Ishikawa (cell line): ENCODE measurements around the genes SLCO1A2, SPX, KCNJ8 and ETNK1.

DNA sequence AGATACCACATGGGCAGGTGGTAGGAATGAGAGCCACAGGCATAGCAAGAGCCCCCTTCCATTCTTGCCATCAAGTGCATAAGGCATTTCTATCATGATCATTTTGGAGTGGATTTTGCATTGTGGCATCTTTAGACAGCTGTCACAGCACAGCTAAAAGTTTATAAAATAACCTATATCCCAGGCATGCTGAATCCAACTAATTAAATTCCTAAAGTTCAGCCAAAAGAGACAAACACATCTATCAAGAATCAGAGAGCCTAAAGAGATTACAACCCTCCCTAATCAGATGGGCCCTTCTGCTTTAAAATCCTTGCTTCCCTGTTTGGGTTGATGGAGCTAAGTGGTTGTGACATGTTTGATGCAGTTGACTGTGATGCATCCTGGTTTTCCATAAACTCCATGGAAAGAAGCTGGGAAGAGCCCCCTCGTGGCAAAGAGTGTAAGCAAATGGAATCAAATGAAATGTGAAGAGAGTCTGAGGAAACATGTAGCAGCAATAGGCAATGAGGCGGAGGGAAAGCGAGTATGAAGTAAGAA, 70.6 kb upstream of the SLCO1C1 start:
- RRBS, result no CpG with 5 or more reads among the region's 3 CpGs

DNA sequence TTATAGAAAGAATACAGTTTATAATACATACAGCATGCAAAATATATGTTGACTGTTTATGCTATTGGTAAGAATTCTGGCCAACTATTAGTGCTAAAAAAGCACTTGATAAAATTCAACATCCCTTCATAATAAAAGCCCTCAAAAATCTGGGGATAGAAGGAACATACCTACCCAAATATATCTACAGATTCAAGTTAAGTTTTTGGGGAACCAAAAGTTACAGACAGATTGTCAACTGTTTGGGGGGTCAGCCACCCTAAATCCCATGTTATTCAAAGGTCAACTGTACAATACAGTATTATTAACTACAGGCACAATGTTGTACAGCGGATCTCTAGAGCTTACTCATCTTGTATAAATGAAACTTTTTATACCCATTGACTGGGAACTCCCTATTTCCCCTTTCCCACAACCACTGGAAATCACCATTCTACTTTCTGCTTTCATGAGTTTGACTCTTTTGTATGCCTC, 57.6 kb downstream of the SLCO1B3 start:
- RRBS, result no CpG with 5 or more reads among the region's 1 CpG

DNA sequence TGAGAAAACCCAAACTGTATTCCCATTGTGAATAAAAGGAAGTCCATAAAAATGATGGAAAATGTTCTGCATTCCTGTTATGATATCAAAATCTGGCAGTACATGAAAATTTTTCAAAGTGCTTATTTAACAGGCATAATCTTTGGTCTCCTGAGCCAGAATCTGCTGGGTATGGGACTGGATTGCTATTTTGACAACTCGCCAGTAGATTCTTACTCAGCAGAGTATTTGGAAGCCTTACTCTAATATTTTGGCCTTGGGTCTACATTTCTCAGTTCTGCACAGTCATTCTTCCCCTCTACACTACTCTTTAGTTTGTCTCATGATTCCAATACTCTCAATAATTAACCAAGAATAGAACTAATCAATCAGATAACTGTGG, 1.1 kb upstream of the SLCO1B1 start:
- RRBS, result no CpG with 5 or more reads among the region's 1 CpG

- RRBS, result no CpG with 5 or more reads among the region's 1 CpG
These were observed at the start of gene SLCO1A2 for GRCh38 chr12:21334652-21335089. TSS of gene SLCO1A2 (minus strand) at chr12:21334917.

DNA sequence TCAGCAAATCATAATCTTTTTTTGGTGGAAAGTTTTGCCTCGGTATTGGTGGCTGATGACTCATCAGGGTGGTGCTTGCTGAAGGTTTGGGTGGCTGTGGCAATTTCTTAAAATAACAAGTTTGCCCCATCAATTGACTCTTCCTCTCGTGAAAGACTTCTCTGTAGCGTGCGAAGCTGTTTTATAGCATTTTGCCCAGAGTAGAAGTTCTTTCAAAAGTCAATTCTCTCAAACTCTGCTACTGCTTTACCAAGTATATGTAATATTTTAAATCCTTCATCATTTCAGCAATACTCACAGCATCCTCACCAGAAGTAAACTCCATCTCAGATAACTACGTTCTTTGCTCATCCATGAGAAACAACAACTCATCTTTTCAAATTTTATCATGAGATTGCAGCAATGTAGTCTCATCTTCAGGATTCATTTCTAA, 19.1 kb downstream of the PYROXD1 start:
- RRBS, result no CpG with 5 or more reads among the region's 5 CpGs

DNA sequence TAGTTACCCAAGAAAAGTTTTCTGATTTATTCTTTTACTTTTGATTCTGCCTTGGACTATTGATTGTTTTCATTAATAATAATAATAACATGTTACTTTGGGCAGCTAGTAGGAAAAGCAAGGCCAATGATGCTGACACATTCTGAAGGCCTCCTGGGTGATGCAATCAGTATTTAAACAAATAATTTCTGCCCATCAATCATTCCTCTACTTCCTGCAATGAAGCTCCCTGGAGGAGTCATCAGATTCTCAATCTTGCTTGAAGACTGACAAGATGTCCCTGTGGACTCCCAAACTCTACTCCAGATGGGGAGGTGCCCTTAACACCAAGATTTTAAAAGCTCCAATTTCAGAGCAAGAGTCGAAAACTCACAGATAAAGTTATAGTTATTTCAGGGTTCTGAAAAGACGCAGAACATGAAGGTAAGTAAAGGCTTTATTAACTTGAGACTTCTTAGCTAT, at the start of gene SPX:
Gene SPX, plus strand, starts transcription at position 241 of the 462 bp plus-strand sequence.
- RRBS, result no CpG with 5 or more reads among the region's 2 CpGs

- RRBS, result no CpG with 5 or more reads among the region's 15 CpGs
These were observed 904 bp downstream of the LDHB start for GRCh38 chr12:21656644-21657232.

DNA sequence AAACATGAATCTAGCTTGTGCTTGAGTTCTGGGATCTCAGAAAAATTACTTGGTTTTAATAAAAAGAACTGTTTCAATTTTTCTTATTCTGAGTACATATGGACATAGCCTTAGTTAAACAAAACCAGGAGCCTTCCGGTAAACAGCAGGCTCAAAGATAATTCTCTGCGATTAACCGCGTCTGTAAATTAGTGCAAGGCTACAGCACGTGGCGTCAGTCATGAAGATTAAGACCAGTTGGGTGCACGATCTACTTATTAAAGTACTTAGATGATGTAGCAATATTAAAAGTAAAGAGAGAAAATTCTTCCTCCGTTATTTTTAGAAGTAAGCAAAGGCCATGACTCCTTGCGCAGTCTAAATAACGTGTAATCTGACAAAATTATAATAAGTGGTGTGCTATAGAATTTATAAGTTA, 677 bp downstream of the KCNJ8 start:
- RRBS, result no CpG with 5 or more reads among the region's 10 CpGs

GRCh38 chr12:21774298-21775299, at the start of gene KCNJ8:
TSS of gene KCNJ8 (minus strand) at chr12:21774706.
- RRBS, result 2% methylated on average over 16 of the region's 52 CpGs

DNA sequence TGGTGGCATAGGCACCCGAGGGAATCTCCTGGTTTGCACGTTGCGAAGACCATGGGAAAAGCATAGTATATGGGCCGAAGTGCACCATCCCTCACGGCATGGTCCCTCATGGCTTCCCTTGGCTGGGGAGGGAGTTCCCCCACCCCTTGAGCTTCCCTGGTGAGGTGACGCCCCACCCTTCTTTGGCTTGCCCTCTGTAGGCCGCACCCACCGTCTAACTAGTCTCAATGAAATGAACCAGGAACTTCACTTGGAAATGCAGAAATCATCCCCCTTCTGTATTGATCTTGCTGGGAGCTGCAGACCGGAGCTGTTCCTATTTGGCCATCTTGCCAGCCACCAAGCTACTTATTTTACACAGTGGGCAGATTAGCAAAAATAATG, 21.2 kb upstream of the KCNJ8 start:
- RRBS, result no CpG with 5 or more reads among the region's 9 CpGs

DNA sequence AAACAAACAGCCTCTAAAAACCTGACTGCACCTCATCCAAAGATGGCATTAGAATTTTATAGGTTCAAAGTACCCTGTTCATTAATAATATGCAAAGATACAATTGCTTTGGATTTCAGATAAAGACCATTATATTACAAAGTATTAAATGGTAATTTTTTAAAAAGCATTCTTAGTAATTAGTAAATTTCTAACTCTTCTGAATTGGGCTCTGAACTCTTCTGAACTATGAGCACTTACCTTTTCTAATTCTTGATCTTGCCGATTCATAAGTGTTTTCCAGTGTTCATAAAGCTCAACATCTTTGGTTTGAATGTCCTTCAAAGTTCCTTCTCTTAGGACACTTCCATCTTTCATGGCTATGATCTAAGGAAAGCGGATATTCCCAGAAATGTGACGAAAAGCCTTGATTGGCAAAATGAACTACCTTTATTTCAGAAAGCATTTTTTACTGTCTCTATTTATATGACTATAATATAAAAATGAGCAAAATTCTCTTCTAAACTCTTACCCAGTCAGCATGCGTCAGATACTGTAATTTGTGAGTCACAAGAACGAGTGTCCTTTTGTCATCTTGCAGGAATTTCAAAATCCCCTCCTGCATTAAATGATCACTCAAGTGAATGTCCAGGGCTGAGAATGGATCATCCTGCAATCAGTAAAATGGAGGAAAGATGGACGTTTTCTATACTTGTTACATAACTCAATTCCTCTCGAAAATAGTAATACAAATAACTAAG, 77.5 kb upstream of the KCNJ8 start:
- RRBS, result no CpG with 5 or more reads among the region's 7 CpGs

- RRBS, result no CpG with 5 or more reads among the region's 4 CpGs
These were observed 49.5 kb downstream of the ABCC9 start for GRCh38 chr12:21891475-21892303.

GRCh38 chr12:22333734-22334417, 631 bp downstream of the ST8SIA1 start:
- RRBS, result 52% methylated on average over 10 of the region's 48 CpGs

DNA sequence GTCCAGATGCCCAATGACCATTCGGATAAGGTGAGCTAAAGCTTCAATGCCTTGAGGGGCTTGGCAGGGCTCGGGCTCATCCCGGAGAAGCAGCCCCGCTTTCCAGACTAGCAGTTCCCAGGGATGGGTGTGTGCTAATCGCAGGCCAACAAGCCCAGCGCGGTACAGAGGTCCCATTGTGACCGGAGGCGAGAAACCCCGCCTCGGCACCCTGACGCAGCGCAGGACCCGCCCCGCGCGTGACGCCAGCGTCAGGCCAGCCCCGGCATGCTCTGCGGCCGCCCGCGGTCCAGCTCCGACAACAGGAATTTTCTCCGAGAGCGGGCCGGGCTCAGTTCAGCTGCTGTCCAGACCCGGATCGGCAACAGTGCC, at the start of gene ETNK1:
Gene ETNK1, plus strand, starts transcription at position 275 of the 372 bp plus-strand sequence.
- RRBS, result 2% methylated on average over 26 of the region's 30 CpGs

DNA sequence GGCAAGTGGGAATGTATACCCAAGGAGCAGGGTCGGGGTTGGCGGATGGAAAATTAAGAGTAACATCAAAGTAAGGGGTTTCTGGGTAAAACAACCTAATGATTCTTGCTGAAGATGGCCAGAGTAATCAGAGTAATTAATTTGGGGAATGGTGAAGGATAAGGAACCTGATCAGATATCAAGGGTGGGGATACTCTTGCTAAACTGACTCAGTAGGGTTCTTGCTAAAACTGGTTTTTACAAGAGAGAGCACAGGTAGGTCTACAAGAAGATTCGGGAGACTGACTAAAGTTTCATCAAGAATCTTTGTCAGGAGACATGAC, 33.6 kb downstream of the ETNK1 start:
- RRBS, result no CpG with 5 or more reads among the region's 3 CpGs

- RRBS, result no CpG with 5 or more reads among the region's 2 CpGs
These were observed 34.3 kb downstream of the ETNK1 start for GRCh38 chr12:22658966-22659893.

DNA sequence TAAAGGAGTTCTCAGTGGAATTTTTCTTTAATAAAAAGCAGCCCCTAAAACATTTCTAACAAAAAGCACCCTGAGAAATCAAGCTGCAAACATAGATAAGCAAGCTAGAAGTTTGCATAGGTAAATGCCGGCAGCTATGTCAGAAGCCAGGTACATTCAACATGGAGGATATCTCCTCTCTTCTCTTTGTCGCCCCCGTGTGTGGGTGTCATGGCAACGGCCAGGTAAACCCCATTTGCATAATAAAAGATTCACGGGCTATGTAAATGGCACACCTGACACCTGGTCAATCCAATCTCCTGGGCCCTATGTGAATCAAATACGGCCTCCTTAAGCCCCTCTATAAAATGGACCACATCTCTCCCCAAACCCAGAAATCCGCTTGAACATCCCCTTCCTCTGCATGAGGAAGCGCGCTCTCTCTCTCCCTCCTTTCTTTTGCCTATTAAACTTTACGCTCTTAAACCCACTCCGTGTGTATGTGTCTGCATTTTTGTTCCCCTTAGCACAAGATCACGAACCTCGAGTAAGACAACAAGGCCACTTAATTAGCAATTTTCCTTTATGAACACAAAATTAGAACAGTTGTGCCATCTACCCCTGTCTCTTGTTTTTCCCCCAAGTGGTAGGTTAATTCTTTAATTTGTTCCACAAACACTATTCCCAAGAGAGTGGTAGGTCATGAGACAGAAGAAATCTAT, 363.7 kb downstream of the SOX5 start:
- RRBS, result no CpG with 5 or more reads among the region's 13 CpGs

- RRBS, result no CpG with 5 or more reads among the region's 7 CpGs
These were observed 331.6 kb downstream of the SOX5 start for GRCh38 chr12:23617692-23618372.

DNA sequence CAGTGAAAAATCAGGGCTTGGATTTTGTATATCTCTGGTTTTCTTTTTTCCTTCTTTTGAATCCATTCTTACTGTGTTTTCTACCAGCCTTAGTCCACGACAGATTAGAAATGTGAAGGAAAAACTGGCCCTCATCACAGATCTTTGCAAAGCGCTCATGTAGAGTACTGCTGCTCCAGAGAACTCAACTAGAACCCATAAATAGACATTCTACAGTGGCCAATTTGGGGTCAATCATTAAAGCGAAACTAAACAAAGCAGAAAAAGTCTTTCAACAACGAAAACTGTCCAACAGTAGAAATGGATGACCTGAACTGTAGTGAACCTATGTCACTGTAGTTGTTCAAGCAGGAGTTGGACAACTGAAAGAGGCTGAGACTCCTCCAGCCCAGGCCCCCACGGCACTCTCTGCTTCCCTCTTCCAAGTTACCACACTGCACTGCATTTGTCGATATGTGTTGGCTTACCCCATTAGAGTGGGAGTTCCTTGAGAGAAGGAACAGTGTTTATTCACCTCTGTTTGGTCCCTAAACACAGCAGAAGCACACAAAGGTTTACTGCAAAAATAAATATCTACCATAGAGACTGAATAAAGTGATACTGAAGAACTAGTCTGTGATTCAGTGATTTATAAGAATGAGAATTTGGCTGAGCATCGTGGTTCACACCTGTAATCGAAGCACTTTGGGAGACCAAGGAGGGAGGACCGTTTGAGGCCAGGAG, 472.5 kb downstream of the BCAT1 start:
- RRBS, result no CpG with 5 or more reads among the region's 9 CpGs

DNA sequence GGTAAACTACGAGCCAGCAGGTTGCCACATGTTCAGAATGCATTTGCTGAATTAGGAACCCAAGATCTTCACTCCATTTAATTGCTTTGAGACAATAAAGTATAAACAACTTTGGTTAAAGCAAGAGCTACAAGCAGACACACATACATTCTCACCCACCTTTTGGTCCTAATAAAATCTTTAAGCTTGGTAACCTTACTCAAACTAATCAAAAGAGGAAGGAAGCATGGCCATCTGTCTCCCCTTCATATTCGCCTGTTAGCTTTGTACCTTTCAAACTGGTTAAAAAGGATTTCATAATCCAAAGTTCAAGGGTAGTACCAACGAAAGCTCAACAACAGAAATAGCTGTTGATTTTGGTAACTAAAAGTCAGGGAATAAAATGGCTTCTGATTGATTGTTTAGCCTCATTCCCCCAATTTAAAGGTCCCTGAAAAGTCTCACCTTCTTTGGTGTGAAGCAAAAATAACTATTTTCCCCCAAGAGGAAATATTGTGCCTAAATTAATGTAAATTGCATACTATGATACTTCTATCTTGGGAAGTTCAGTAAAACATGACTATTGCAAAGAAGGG, 456.9 kb downstream of the BCAT1 start:
- RRBS, result no CpG with 5 or more reads among the region's 3 CpGs